Bronchial epithelial cell (primary cell): ENCODE measurements around a stretch of chr9.

DNA sequence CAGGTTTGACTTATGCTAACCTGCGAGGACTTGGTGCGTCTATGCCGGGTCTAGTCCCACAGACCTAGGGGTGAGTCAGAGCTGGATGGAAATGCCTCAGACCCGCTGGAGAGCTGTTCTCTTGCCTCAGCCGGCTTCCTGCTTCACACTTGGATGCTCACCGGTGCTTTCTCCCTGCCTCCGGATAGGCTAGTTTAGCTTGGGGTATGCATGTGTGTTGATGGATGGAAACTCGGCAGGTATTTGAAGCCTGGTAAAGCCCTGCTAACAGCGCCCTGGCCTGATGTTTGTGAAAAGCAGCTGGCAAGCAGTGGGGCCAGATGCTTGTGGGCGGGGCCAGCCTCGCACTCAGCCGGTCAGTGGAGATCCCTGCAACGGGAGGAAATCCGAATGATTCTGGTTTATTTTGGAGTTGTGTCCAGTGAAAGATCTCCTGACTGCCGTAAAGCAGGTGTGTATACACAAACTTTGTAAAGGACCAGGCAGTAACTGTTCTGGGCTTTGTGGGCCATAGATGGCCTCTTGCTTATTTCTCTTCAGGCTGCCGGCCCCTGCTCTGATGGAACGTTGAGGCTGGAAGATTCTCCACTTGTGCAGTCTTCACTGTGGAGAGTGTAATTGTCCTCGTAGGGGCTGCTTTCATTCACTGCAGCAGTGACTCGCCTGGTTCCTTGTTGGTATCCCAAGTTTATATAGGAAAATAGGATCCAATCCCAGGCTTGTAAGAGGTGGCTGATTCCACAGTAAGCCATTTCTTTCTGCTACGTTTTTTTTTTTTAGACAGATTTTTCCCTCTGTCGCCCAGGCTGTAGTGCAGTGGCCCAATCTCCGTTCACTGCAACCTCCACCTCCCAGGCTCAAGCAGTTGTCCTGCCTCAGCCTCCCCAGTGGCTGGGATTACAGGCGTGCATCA lies 29.5 kb downstream of the PRRC2B start:
- RRBS, 2 experiments: under 1 to 3% methylated on average over 3 of the region's 23 CpGs

DNA sequence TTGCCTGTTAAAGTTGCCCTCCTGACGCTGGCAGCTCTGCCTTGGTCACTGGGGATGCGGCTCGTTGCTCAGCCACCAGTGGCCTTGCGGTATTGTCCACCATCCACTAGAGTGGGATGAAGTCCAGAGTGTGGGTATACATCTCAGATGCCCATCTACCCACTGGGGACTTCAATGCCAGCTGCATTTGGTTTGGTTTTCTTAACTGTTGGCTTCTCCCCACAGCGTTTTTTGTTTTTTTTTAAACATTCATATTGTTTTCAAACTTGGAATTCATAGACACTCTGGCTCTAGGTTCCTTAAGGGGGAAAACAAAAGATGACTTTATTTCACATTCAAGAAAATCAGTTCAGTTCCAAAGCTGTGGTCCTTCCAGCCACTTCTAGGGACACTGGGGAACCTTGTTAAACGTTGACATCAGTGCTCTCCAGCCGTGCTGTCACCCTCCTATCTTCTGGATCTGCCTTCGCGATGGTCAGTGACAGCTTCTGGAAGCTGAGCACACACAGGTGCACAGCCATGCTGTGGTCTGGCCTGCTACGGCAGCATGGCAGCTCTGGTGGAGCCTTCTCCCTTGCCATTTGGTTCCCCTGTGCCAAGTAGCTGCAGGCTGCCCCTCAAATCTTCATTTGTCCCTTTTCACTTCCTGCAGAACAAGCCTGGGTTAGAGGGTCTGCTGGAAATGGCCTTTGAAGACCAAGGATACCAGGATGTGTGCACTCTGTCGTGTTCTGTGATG lies 3.8 kb upstream of the POMT1 start:
- RRBS, 2 experiments: no CpG with 5 or more reads among the region's 11 CpGs

DNA sequence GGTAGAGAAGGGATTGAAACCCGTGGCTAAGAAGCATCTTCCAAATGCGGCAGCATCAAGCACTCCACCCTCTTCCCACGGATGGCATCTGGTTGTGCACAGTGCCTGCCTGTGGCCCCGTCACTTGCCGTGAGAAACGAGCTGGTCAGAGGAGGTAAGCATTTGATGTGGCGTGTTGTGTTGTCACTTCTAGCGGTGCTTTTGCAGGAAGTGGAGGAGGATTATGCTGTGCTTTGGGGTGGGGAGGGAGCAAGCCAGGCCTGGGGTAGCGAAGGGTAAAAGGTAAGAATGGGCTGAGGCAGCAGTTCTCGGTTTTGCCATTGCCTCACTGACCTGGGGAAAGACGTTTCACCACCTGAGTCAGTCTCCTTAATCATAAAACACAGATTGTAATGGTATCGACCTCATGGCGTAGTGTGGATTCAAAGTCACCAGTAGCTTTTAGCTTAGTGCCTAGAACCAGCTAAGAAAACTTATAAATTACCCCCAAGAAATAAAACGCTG lies 2.3 kb upstream of the POMT1 start:
- RRBS, 2 experiments: no CpG with 5 or more reads among the region's 14 CpGs

DNA sequence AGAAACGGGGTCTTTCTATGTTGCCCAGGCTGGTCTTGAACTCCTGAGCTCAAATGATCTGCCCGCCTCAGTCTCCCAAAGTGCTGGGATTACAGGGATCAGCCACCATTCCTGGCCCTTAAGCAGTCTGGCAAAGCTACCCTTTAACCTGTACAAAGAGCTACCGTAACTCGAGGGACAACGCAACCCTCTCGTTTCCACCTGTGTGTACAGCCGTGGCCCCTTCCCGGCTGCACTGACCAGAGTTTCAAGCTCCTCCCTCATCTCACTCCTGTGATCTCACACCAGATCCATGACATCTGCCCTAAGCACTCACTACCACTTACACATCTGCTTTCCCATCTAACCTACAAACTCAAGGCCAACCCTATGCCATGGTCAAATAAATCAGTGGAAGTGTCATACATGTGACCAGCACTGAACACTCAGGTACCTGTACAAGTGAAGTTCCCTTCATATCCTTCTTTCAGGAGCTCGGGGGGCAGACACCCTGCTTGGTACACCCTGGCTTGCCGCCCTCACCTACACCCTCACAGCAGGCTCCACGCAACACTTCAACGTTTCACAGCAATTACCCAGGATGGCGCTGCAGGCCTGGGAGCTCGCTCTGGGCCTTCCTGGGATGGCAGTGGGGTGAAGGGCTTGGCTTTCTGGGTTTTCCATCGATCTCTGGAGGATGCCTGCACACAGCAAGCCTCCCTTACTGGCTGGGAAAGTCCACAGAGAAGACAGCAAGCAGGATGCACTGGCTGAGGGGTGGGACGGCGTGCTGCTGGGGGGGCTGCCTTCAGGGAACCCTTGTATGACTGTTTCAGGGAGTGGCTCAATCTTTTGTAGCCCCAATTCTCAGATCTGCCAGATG lies 61.7 kb downstream of the PRRT1B start:
- RRBS, 2 experiments: no CpG with 5 or more reads among the region's 17 CpGs

DNA sequence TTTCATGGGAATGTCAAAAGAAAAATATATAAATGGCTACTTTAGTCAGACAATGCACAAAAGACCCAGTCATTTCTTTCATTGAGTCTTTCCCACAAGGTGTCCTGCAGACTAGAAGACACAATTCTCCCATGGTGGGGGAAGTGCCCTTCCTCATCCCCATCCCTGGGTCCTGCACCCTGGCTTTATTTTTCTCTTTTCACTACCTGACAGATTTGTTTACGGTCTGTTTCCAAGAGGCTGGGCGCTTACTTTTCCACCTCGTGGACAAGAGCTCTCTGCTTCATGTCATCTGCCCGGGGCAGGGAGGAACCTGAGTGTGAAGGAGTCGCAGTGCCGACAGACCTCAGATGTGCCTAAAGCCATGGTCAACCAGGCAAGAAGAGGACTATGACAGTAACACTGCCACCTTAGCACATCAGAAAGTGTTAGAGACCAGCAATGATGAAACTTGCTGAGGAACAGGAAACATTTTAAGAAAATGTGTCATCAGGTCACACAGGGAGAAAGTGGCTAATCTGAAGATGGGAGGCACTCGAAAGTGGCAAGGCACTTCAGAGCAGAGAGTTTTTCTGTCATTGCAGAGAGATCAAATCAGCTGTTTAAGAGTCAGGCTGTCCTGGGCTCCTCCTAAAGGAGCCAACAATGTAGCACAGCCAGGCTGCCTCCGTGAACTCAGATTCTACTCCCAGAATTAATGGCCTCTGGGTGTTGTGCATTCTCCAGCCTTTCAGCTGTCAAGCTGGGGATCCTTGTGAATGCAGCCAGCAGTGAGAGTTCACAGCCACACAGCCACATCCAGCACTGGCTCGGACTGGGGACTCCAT lies 94.8 kb downstream of the RAPGEF1 start:
- RRBS, 2 experiments: no CpG with 5 or more reads among the region's 9 CpGs

- RRBS, 2 experiments: 88 to 96% methylated on average over 4 of the region's 18 CpGs
Observed at GRCh38 chr9:131669860-131670952, 69.7 kb downstream of the RAPGEF1 start.

- RRBS, 2 experiments: no CpG with 5 or more reads among the region's 7 CpGs
Observed at GRCh38 chr9:131672257-131673015, 67.4 kb downstream of the RAPGEF1 start.

DNA sequence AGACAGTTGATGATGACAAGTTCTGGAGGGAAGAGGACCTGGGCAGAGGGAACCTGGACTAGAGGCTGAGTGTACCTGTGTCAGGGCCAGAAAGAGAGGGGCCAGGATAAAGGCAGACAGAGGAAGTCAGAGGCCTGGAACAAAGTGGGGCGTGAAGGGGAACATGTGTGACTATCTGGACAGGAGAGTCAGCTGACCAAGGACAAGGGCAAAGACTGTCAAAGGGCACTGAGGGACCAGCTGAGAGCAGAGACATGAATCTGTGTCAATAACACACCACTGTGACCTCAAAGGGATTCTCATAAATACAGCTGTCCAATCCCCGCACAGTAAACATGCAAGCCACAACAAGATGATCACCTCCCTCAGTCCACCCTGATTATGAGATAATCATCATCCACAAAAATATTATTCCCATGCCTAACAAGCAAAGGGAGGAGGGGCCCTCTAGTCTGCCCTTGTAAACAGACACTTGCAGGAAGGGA lies 42.0 kb downstream of the RAPGEF1 start:
- RRBS, 2 experiments: no CpG with 5 or more reads among the region's 2 CpGs

- RRBS, 2 experiments: no CpG with 5 or more reads among the region's 10 CpGs
Observed at GRCh38 chr9:131698303-131699079, 41.4 kb downstream of the RAPGEF1 start.

DNA sequence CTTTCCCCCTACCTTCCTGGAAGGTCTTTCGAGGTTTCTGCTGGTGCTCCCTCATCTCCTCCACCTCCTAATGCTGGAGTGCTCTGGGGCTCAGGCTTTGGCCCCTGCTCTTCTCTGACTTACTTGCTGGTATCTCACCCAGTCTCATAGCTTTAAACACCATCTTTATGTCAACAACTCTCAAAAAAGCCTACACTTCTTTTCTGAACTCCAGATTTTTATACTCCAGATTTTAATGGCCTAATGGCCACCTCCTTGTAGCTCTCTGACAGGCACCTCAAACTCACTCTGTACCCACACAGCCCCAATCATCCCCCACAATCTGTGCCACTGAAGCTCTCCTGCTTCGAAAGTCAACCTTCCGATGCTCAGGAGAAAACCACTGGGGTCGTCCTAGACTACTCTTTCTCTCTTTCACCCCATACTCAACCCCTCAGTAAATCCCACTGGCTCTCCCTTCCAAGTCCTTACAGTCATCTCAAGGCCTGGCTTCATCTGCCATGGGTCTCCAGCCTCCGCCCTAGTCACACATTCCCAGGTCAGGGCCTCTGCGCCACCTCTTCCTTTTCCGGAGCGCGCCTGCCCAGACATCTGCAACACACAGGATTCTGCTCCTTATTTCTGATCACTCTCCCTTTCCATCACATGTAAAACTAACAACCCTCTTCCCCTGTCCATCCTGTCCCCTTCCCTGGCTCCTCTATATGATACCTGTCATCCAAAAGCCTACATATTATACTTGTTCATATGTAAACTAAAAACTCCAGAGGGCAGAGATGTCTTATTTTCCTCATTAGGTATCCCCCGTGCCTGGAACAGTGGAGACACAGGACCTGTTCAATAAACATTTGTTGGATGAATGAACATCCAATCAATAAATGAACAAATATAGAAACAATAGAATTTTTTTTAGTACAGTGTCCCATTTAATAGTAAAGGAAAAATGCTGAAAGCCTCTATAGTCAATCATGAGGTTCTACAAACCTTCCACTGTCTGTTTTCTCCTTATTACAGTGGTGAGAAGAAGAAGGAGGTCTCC lies 39.8 kb downstream of the RAPGEF1 start:
- RRBS, 2 experiments: no CpG with 5 or more reads among the region's 10 CpGs

- RRBS, 2 experiments: no CpG with 5 or more reads among the region's 11 CpGs
Observed at GRCh38 chr9:131700756-131701665, 38.9 kb downstream of the RAPGEF1 start.

DNA sequence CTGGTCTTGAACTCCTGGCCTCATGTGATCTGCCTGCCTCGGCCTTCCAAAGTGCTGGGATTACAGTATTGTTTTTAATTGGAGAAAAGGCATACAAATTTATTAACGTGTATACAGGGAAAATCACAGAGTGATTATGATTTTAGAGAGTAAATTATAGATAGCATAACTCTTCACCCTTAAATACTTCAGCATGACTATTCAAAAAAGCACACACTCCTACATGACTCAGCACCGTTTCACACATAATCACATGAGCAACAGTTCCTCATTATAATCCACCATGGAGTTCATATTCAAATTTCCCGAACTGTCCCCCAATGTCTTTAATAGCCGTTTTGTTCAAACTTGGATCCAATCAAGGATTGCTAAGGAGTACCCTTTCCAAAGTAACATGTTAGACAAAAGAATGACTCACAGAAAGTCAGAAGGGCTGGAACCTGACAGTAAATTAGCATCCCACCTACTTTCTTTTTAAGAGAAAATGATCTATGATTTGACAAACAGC lies 32.2 kb downstream of the RAPGEF1 start:
- RRBS, 2 experiments: no CpG with 5 or more reads among the region's 5 CpGs

- RRBS, 2 experiments: no CpG with 5 or more reads among the region's 6 CpGs
Observed at GRCh38 chr9:131723538-131724158, 16.2 kb downstream of the RAPGEF1 start.

GRCh38 chr9:131725123-131725645 lies 14.7 kb downstream of the RAPGEF1 start:
- RRBS, 2 experiments: no CpG with 5 or more reads among the region's 8 CpGs

DNA sequence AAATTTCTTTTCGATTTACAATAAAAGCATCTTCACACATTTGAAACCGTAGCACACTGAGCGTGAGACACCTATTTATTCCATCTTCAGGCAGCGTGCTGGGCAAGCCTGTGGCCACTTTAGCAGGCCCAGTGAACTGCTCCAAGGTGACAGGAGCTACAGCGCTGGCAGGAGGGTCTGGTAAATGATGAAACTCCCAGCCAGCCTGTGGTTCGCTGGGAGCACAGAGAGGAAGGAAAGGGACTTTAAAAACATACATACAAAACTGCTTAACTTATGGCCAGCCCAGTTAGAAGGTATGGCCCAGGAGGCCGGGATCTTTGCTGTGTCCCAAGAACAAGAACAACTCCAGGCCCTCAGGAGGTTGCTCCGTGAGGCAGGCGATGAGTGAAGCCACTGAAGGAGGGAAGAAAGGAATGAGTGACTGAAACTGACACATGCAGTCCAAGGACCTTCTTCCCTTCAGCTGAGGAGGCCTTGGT lies 5.0 kb downstream of the RAPGEF1 start:
- RRBS, 2 experiments: no CpG with 5 or more reads among the region's 9 CpGs

- RRBS, 2 experiments: no CpG with 5 or more reads among the region's 9 CpGs
Observed at GRCh38 chr9:131869169-131869659, 129.3 kb upstream of the RAPGEF1 start.

DNA sequence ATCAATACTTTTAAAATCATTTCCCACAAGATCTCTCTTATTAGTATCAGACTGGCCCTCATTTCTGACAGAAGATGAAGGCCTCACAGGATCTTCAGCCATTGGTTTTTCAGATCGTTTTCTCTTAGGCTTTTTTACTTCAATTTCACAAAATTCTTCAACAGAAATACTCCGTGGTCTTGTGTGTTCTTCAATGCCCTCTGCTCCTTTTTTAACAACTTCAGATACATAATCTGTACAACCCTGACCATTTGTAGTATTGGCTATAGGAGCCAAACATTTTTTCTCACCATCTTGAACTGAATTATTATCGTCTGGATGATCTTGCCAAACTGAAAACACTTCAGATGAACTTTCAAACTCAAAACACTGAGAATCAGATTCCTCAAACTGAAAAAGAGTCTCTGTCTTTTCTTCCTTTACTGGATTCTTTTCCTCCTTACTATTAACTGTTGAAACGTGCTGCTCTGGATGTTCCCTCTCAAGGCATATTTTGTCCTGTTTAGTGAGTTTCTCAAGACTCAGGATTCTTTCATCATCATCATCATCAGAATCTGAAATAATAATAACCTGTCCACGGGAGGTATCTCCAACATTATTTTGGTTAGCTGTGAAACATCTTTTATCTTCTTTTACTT lies 26.7 kb downstream of the SETX start:
- RRBS, 2 experiments: no CpG with 5 or more reads among the region's 5 CpGs

DNA sequence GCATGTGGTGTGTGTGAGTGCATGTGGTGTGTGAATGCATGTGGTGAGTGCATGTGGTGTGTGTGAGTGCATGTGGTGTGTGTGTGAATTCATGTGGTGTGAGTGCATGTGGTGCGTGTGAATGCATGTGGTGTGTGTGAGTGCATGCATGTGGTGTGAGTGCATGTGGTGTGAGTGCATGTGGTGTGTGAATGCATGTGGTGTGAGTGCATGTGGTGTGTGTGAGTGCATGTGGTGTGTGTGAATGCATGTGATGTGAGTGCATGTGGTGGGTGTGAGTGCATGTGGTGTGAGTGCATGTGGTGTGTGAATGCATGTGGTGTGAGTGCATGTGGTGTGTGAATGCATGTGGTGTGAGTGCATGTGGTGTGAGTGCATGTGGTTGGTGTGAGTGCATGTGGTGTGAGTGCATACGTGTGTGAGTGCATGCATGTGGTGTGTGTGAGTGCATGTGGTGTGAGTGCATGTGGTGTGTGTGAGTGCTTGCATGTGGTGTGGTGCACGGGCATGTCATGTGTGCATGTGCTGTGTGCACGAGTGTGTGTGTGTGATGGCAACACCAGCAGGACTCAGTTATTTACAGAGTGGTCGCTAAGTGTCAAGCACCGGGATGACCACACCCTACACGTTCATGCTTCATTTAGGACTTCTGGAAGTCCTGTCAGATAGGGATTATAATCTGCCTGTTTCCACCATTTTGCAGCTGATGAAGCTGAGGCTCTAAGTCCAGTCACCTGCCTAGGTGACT lies 23.6 kb upstream of the SETX start:
- RRBS, 2 experiments: no CpG with 5 or more reads among the region's 7 CpGs

- RRBS, 2 experiments: no CpG with 5 or more reads among the region's 5 CpGs
Observed at GRCh38 chr9:132382072-132382476, 24.6 kb downstream of the TTF1 start.

DNA sequence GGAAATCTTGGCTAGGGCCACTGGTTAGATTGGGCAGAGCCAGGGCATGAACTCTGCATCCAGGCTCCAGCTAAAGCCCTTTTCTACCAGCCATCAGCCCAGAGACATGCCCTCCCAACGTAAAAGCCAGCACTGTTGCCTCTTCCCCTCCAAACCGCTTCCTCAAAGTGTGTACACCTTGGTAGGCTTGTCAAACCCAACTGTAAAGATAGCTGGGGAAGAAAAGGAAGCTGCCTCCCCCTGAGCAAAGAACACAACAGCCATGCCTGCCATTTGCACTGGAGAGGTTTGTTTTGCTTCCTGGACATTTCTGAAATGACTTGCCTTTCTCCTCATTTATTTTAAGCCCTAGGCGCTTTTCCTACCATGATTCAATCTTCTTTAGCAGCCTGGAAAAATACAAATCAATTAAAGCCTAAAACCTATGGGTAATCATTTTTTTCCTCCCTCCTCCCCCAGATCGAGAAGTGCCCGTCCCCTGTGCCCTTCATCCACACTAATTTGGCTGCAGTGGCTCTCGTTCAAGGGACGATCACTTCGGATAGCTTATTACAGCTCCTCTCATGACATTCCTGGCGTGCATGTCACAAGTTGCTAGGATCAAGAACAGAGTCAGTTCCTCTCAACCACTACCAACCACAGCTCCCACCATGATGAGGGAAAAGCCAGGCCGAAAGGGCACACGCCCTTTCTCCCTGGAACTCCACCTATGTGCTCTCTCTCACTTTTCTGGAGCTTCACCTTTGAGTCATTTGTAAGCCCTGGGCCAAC lies 1.3 kb downstream of the SPACA9 start:
- RRBS, 2 experiments: no CpG with 5 or more reads among the region's 11 CpGs